REH cell (cell line): ENCODE measurements around the gene LARP1B.

DNA sequence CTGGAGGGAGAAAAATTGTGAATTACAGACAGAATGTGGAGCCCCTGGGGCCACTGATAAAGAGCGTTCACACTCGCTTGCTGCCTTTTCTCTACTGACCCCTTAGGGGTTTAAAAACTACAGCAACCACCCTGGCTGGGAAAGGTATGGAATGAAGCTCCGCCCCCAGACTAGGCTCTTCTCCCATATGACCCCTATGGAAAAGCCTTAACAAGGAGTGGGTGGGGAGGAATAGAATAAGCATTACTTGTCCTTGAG lies 26.3 kb downstream of the ANKRD50 start:
- PRO-cap: no peak

DNA sequence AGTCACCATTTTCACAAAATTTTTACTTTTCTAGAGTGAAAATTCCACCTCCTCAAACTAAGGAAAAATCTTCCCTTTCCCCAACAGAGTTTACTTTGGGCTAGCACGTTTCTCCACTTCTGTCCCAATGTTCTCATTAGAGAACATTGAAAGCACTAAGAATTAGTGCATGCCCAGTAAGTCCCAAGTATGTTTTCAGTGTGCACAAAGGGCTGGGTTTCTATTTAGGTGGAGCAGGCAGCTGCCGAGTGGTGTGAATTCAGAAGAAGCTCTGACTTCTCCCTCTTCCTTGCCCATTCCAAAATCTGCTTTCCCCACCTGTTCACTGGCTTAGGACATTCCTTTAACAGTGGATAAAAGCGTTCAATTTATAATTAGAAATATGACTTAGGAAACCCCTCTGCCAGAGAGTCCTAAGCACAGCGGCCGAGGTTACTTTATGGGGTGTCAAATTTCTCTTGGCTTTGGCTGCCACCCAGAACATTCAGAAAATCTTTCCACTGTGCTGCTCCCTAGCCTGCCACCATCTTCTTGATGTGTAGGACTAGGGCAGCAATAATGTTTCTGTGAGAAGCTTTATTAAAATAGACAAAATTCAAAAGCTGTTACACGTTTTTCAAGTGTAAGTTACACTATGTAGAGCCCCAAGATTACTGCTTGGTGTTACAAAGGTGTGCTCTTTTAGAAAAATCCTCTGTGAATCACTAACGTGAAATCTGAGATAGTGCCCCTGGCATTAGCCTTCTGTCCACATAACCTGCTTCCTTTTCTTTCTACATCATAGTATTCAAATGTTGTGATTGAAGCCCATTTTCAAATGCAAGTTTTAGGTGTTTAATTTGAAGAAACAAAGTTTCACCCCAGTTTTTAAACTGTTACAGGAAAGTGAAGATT lies 191.6 kb upstream of the ANKRD50 start:
- PRO-cap: no peak

DNA sequence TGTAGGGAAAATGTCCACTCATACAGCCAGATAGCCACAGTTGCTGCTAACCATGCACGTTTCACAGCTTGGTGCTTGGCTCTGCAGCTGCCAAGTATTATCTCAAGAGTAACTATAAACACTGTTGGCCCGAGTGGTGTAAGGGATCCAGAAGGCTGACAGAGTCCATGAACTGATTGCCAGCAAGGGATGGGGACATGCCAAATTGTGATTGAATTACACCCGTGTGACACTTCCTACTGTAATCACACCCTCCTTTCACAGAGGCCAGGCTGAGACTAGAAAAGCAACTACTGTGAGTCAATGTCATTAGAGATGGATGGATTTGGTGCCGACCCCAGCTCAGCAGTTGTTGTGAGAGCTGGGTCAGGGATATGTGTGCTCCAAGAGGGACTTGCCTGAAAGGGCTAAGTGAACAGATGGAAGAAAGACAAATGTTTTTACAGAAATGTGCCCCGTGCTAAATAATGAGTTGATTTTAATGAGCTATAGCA lies 224.0 kb upstream of the ANKRD50 start:
- PRO-cap: no peak

GRCh38 chr4:125316877-125317336 lies 2.2 kb downstream of the FAT4 start:
- PRO-cap: no peak

- PRO-cap: no peak
Observed at GRCh38 chr4:127783170-127783657, 1.1 kb downstream of the HSPA4L start.

DNA sequence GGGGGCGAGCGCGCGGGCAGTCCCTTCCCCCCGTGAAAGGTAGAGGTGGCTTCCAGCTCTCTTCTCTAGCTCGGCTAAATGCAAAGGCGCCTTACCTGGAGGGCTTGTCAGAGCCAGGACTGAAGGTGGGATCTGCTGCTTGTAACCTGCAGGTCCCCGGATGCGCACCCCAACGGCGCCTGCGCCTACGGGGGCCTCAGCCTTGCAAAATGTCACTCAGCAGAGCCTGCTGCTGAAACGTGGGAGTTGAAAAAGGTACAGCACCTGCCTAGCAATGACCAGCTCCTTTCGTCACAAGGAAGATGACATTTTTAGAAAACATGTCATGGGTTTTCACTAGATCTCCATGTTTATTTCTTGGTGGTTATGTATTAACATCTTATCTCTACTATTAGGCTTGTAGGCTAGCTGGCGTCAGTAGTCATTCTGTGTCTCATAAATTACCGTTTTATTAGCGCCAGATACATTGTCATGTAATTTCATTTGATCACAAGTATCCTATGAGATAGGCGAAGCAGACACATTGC lies 659 bp downstream of the ABHD18 start:
- PRO-cap: unidirectional peak, minus-strand start at position 162 of the sequence

DNA sequence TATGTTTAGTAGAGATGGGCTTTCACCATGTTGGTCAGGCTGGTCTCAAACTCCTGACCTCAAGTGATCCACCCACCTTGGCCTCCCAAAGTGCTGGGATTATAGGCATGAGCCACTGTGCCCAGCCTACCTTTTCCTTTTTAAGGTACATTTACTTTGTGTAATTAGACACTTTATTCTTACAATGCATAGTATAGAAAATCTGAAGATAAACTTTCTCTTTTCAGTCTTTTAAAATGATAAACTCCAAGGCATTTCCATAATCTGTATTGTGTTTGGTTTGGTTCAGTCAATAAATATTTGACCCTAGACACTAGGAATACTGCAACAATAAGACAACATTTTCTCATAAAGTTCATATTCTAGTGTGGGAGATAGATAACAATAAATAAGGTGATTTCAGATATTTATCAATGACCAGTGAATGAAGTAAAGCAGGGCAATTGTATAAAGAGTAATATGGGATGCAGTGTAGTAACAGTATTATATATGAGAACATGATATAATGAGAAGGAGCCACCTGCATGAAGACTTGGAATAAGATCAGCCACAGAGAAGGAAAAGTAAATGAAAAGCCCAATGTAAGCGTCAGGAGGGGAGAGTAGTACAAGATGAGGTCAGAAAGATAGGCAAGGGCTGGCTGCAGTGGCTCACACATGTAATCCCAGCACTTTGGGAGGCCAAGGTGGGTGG lies 47.1 kb downstream of the ABHD18 start:
- PRO-cap: no peak

DNA sequence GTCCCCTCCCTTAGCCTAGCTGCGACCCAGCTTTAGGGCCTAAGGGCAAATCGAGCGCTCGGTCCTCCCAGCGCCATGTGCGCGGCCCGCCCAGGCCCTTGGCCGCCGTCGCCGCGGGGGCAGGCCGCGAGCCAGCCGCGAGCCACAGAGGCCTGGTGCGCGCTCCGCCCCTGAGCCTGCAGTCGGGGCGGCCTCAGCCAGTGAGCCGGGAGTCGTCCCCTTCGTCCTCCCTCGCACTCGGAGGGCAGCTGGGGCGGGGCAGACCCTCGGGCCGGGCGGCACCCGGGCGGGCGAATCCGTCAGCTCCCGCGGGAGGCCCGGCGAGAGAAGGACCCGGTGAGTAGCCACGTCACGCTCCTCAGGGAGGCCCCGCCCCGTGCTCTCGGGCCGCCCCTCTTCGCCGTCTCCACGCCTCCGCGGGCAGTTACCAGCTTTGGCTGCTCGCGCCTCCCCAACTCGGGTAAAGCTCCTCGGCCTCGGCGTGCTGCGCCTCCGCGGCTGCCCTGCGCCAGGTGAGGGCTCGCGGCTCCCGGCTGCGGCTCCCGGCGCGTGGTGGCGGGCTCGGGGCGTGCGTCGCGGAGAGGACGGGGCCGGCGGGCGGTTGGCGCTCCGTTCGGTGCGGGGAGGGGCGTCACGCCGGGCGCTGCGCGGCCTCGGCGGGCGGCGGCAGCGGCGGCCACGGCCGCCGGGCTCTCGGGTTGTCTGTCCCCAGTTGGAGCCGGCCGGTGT lies at the start of gene LARP1B:
TSS of gene LARP1B (plus strand) at position 423 of the 729 bp plus-strand sequence.
- PRO-cap: bidirectional peak, plus-strand start at position 454 of the sequence, minus-strand start at position 330 of the sequence

DNA sequence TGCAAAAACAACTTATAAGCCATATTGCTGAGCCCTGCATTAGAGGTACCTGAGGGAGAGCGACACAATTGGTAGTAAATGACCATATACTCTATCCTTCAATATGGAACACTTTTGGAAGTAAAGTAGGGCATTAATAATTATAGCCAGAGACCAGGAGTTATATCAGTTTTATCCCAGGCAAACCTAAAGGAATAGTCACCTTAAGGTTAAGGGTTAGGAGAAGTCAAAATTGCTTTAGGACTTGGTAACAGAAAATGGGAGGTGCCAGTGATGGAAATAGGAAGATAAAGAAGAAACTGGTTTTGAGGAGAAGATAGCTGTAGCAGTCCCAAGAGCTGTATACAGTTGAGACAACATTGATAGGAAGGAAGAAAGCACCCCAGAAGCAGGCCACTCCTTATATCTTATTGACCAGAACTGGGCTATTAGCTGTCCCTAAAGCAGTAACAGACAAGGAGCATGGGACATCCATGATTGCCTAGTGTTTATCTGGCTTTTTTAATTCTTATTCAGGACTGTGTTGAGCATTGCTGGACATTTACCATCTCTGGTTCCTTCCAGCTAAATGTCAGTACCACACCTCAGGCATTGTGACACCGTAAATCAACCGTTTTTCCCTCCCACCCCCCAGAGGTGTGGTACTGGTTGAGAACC lies 1.9 kb upstream of the PGRMC2 start:
- PRO-cap: no peak

- PRO-cap: no peak
Observed at GRCh38 chr4:128385943-128386471, 98.4 kb upstream of the PGRMC2 start.

- PRO-cap: no peak
Observed at GRCh38 chr4:128469745-128470466, 182.3 kb upstream of the PGRMC2 start.

- PRO-cap: no peak
Observed at GRCh38 chr4:128844484-128845523, 35.3 kb downstream of the JADE1 start.

- PRO-cap: no peak
Observed at GRCh38 chr4:128854269-128854987, 44.9 kb downstream of the JADE1 start.

- PRO-cap: no peak
Observed at GRCh38 chr4:128862551-128863590, 53.4 kb downstream of the JADE1 start.

DNA sequence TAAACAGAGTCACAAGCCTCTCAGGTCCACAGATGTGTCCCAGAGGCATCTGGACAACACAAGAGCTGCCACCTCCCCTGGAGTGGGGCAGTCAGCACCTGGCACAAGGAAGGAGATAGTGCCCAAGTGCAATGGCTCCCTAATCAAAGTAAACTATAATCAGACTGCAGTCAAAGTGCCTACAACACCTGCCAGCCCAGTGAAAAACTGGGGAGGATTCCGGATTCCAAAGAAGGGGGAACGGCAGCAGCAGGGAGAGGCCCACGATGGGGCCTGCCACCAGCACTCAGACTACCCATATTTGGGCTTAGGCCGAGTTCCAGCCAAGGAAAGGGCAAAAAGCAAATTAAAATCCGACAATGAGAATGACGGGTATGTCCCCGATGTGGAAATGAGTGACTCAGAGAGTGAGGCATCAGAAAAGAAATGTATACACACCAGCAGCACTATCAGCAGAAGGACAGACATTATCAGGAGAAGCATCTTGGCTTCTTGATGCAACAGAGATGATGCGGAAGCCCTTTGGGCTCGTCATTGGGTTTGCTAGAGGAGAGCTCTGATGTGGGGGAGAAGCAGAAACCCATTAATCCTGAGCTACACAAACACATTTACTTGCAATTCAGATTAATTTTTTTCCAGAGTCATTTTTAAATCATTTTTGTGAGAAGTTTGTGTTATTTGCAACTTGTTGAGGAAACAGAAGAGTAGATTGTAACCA lies 62.4 kb downstream of the JADE1 start:
- PRO-cap: no peak

DNA sequence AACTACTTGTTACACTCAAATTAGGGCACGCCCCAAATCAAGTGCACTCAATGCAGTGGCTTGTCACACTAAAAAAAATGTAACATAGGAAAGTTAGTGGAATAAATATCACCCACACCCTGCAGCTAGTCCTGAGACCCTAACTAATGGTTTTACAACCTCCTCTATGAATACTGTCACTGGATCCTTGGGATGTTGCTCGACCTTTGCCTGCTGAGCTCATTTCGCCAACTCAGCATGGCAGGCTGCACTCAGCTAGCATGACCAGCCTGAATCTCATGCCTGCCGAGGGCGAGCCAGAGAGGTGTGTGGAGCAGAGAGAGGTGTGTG lies 410.7 kb downstream of the PCDH10 start:
- PRO-cap: no peak

DNA sequence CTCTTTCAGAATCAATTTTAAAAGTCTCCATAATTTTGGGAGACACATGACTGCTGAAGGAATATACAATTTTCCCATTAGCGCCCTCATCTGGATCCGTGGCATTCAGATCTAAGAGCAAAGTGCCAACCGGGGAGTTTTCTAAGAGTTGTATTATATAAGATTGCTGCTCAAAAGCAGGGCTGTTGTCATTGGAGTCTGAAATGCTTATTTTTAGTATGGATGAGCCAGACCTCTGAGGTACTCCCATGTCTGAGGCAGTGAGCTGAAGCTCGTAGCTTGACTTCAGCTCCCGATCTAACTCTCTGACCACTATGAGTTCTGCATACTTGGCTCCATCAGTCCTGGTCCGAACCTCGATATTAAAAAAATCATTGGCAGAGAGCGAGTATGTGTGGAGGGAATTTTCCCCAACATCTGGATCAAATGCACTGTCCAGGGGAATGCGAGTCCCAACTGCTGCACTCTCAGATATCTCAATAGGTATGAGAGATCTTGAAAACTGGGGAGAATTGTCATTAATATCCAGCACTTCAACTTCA lies 1.0 kb downstream of the PCDH18 start:
- PRO-cap: no peak

DNA sequence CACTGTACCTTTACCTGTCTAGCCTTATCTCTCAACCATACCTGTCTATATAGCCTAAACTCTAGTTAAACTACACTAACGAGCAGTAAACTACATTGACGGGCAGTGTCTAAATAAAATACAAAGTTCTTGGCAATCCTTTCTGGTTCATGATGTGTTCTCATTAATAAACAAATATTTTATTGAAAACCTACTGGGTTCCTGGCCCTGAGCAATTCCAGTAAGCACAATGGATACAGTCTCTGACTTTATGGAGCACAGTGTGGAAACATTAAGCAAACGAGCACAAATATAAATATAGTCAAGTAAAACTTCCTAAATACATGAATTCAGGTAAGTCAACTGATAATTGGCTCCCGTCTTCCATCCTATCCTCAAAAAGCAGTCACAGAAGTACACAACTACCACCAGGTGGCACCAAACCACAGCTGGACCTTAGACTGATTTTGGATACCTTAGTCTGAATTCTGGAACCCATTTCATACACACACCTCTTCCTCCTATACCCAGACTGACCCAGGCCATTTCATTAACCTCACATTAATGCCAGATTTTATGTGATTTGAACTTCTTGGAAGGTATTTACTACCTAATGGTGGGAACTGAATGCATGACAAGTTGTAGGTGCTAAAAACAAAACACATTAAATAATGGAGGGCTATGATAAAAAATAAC lies 77.7 kb downstream of the ELF2 start:
- PRO-cap: no peak

DNA sequence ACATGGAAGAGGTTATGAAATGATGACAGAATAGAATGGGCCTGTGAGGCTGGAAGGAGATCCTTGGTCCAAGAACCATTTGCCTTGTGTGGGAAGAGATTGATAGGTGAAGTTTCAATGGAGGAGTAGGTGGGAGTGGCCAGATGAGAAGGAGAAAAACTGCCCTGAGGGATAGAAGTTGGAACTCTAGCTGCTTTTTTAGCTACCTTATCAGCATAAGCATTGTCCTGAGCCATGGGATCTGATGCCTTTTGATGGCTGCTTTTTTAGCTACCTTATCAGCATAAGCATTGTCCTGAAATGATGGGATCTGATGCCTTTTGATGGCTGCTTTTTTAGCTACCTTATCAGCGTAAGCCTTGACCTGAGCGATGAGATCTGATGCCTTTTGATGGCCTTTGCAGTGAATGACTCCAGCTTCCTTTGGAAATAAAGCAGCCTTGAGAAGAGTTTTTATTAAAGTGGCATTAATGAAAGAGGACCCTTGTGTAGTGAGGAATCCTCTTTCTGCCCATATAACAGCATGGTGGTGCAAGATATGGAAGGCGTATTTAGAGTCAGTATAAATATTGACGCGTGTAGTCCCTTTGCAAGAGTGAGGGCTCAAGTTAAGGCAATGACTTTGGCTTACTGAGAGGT lies 17.5 kb downstream of the ELF2 start:
- PRO-cap: no peak

- PRO-cap: no peak
Observed at GRCh38 chr4:139168185-139168821, 8.7 kb downstream of the ELF2 start.